Peritoneum (tissue), 1 donor: Measurements from ENCODE around the genes INPP5J and RFPL2.

DNA sequence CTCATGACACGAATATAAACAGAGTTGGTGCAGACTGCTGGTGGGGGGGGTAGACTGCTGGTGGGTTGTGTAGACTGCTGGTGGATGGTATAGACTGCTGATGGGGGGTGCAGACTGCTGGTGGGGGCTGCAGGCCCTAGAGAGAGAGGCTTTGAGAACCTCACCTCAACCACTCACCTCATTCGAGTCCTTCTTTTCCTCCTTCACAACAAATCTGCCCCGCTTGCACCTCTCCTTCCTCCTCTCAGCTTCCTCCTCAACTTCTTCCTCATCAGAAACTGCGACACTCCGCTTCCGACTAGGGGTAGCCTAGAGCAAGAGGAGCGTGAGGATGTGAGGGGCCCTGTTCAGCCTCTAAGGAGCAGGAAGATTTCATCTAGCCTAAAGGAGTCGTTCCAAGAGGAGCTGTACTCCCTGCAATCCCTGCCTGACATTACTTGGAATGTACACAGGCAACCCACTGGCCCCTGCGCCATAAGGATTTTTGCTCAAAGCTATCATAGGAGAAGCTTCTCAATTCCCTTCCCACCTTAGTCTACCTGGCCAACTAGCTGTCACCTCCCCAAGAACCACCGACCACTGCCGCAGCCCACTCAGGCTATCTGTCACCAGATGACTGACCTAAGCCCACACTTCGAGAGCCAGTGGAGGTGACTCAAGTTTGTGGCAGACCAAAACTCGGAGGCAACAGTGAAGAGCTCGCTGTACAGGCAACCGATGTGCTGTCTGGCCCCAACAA lies 34.5 kb downstream of the MORC2 start:
- PRO-cap = no peak

DNA sequence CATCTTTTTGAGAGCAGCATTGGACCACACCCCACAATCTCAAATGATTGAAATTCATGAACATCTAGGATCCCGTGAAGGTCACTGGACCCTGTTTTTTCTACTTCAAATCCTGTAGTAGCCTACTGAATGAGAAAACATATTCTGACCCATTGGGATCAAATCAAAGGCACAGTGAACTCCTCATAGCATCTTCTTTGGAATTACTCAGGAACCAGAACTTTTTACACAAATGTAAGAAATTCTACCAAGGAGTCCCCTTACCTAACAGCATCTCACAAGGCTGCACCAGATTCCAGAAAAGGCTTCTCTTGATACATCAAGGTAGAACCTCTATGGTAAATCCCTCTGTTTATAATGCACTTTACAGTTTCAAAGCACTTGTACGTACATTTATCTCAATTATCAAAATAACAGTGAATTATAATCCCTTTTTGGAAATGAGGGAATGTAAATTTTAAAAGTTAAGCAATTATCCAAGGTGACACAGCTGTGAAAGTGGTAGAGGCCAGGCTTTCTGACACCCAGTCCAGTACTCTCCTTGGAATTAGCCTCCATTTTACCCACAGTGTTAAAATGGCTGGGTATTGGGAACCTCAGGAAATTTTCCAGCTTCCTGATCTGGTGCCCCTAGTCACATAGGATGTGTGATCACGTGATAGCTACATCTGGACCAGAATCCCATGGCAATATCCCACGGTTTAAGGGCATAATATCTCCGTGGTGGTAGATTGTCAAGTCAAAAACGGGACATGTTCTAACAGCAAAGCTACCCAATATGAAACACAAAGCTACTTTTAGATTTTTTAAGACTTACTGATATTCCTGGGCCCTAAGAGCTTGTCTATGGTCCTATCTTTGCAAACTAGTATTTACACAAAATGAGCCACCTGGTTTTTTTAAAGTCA lies 4.9 kb upstream of the MORC2 start:
- PRO-cap = no peak

DNA sequence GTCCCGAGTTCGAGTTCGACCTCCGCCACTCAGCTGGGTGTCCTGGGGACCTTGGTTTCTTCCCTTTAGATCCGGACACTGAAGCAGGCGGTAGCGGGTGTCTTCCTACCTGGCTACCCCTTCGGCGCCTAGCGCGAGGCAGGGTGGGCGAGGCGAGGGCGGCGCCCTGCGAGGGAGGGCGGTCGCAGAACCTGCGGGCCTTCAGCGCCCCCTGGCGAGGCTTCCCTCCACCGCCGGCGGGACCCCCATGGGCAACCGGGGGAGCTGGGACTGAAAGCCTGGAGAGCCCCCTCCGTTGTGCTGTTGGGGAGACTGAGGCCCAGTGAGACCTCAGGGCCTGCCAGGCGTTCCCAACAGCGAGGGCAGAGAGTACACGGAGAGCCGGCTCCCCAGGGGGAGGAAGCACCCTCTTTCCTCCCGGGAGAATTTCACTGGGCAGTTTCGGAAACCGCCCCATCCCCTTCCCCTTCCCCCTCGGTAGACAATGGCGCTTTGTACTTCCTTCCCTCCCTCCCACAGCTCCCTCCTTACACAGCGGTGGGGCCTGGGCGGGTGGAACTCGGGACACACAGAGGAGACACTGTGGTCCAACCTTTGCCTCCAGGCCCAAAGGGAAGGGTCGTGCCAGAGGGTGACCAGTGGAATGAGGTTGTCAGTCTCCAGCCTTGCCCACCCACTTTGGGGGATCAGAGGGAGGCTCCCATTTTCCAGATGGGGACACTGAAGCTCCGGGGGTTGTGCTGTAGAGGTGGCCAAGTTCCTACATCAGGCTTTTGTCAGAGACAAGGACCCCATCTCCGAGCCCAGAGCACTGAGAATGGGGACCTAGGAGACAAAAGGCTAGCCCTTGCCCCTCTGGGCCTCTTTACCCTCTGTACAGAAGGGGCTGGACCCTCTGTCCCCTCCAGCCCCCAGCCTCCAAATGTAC lies 4.3 kb downstream of the SMTN start:
- PRO-cap = no peak

DNA sequence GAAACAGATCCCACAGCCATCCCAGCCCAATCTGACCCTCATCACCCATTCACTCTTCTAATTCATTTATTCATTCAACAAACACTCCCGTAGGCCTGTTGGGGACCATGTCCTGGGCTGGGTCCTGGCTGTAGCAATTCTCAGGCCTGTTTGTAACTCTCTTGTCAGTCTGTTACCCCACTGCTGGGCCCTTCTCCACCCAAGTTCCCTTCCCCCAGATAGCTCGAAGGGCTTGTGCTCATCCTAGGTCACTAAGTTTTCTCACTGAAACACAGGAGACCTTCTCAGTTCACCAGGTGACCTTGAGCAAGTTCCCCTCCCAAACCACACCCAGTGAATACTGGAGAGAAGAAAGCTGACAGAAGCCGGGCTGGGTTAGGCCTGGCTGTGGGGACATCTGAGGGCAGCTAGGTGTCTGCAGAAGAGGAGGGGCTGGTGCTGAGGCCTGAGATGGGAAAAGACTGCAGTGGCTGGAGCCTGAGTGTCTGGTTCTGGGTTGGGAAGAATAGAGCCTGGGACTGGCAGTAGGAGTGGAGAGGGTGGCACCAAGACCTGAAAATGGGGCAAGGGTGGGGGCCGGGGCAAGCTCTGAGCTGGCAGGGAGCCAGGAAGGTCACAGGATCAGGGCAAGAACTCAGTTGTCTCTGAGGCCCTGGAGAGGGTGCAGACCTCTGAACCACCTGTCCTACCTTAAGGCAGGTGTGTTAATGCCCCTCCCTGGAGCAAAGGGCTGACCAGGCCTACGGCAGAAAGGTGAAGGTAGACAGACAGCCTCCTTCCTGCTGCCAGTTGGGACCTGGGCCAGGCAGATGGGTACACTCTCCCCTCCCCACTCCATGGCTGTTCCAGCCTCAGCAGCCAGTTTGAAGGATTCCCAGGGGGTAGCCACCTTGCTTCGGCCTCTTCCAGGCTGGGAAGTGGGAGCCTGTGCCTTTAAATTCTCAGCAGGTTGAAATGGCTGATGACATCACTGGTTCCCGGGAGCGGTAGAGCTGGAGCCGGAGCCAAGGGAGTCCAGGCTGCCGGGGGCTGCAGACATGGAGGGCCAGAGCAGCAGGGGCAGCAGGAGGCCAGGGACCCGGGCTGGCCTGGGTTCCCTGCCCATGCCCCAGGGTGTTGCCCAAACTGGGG lies at the start of gene INPP5J:
Gene INPP5J, plus strand, starts transcription at position 989 of the 1,131 bp plus-strand sequence.
- PRO-cap = no peak

- PRO-cap = no peak
Observed at GRCh38 chr22:31140793-31141178, 478 bp upstream of the PLA2G3 start.

GRCh38 chr22:31214963-31215568 lies 3.0 kb downstream of the LIMK2 start:
- PRO-cap = no peak

GRCh38 chr22:31218470-31219210 lies 6.5 kb downstream of the LIMK2 start:
- PRO-cap = no peak

DNA sequence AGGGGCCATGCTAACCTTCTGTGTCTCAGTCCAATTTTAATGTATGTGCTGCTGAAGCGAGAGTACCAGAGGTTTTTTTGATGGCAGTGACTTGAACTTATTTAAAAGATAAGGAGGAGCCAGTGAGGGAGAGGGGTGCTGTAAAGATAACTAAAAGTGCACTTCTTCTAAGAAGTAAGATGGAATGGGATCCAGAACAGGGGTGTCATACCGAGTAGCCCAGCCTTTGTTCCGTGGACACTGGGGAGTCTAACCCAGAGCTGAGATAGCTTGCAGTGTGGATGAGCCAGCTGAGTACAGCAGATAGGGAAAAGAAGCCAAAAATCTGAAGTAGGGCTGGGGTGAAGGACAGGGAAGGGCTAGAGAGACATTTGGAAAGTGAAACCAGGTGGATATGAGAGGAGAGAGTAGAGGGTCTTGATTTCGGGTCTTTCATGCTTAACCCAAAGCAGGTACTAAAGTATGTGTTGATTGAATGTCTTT lies 10.7 kb downstream of the LIMK2 start:
- PRO-cap = no peak

- PRO-cap = no peak
Observed at GRCh38 chr22:31248826-31250244, 37.2 kb downstream of the LIMK2 start.

GRCh38 chr22:31332761-31333128 lies 13.4 kb downstream of the PATZ1 start:
- PRO-cap = no peak

DNA sequence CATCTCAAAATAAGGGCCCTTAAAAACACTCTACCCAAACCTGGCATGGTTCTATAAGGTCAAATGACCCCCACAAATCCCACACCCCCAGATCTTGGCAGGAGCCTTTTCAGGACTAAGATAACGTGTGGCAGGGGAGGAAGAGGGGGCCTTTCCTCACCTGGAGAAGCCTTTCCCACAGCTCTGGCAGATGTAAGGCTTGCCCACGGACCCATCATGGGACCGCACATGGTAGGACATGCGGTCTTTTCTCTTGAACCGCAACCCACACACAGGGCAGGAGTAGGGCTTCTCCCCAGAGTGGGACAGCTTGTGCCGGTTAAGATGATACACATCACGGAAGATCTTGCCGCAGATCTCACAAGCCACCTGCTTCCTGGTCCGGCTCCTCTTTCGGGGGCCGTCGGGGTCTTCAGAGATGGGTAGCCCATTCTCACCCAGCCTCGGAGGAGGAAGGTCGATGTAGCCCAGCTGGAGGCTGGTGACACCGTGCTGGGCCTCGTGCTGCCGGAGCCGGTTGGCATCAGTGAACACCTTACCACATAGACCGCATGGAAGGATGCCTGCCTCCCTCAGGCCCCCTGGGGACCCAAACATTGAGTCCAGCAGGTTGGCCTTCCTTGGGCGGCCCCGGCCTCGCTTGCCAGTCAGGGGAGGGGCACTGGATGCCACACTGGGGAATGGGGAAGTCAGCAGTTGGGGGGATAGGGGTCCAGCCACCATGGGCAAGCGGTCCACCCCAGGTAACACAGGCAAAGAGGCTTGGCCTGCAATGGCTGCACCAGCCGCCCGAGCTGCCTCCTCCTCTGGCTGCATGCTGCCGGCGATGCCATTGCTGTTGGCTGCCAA lies 1.8 kb downstream of the PATZ1 start:
- PRO-cap = no peak

GRCh38 chr22:31400080-31400620 lies 746 bp downstream of the DRG1 start:
- PRO-cap = no peak

DNA sequence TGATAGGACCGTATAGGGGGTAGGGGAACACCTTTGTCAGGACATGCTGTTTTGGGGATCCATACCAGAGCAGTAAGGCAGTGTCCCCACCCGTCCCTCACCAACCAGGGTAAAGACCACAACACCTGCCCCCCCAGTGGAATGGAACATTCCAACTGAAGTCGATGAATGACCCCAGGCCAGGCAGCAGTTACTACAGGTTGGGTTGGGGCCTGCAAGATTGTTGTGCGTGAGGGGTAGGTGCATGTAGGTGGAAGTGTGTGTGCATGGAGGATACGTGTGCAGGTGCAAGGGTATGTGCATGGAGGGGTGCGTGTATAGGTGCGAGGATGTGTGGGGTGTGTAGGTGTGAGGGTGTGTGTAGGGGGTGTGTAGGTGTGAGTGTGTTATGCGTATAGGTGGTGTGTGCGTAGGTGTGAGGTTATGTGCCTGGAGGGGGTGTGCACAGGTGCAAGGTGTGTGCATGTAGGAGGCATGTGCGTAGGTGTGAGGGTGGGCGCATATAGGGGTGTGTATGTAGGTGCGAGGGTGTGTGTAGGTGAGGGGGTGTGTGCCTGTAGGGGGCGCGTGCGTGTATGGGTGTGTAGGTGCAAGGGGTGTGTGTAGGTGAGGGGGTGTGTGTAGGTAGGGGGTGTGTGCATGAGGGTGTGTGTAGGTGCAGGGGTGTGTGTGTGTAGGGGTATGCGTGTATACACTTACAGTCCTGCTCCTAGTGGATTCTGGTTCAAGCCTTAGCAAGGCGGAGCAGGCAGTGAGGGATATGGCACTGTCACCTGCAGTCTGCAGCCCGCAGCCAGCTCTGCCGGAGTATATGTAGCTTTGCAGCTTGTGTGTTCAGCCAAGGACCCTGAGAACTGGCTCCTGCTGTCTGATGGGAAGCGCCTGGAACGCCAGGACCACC lies 32.8 kb downstream of the PISD start:
- PRO-cap = no peak

DNA sequence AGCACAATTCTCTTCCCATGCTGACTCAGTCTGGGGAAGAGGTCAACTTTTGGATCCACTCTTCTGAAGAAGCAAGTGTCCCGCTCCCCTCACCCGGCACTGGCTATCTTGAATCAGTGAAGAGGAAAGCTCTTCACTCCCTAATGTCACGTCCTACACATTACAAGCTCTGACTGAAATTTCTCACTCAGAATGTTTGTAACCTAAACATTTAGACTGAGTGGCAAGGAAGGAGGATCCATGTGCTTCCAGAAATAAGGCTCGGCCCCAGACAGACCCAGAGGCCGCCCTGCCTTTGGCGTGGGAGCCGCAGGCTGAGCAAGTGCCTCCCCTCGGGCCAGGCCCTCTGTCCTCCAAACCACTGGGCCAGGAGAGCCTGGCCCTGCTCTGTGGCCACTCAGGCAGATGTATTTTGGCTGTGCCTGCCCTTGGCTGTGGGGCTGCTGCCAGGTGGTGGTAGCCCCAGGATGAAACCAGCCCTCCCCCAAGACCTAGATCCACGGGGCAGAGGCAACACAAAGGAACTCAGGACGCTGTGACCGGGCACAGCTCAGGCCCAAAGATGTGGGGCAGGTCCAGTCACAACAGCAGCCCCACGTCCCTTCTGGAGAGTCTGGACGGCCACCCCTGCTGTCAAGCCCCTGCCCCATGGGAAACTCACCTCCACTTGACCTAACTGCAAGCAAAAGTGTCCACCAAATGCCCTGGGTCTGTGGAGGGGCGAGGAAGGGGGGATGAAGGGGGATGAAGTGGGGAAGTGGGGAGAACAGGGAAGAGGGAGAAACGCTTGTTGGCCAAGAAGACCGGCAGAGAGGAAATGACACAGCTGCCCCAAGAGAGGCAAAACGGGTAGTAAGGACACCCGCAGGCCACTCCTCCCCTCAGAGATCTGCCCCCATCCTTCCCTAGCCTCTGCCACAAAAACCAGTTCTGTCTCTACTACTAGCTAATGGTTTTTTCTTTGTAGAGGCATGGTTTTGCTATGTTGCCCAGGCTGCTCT lies 24.0 kb downstream of the PISD start:
- PRO-cap = no peak

DNA sequence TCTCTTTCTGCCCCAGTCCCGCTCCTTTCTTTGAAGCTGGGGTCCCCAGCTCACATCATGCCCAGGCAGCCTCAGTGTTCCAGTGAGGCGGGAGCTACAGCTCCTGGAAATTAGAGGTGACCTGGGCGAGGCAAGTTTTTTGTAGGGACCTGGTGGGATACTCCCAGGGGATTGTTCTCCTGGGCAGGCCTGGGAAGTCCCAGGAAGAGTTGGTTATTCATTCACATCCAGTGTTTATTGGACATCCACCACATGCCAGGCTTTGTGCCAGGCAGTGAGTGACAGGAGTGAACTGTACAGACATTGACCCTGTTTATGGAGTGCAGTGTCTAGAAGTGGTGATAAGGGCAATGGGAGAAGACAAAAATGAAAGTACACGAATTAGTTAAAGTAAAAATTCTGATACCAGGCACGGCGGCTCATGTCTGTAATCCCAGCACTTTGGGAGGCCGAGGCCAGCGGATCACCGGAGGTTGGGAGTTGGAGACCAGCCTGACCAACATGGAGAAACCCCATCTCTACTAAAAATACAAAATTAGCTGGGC lies 29.4 kb downstream of the YWHAH start:
- PRO-cap = no peak

- PRO-cap = no peak
Observed at GRCh38 chr22:32204438-32205452, at the start of gene RFPL2. RFPL2 (minus strand) TSS chr22:32205073.

DNA sequence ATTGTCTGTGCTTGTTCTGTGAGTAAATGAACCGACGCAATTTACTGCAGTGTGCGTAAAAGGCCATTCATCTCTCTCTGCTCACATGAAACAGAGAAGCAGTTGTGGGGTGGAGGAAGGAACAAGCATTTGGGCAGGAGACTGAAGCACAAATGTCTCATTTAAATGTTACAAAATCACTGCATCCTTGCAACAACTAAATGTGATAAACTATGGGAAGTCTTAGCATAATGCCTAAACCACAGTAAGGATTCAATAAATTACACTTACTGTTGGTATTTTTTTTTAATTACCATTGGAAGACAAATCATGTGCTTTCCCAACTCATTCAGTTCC lies 21.5 kb upstream of the RFPL2 start:
- PRO-cap = no peak

GRCh38 chr22:32412388-32412609 lies 252 bp upstream of the RTCB start:
- PRO-cap = no peak

DNA sequence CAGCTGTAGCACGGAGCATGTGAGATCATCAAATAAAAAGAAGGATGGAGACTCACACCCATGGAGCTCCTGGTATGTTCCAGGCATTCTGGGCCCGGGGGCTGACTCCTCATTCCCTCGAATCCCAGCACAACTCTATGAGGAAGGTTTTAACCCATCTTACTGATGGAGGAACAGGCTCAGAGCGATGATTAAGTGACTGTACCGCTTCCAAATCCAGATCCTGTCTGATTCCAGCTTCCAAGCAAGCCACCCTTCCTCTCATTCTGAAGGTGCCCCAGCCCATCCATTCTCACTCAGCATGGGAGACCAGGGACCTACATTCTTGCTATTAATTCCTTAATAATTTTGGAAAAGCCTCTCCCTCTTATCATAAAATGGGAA lies 60.3 kb downstream of the FBXO7 start:
- PRO-cap = no peak

- PRO-cap = no peak
Observed at GRCh38 chr22:32558705-32559281, 84.2 kb downstream of the FBXO7 start.